ENCODE measurements around a stretch of chr17.

DNA sequence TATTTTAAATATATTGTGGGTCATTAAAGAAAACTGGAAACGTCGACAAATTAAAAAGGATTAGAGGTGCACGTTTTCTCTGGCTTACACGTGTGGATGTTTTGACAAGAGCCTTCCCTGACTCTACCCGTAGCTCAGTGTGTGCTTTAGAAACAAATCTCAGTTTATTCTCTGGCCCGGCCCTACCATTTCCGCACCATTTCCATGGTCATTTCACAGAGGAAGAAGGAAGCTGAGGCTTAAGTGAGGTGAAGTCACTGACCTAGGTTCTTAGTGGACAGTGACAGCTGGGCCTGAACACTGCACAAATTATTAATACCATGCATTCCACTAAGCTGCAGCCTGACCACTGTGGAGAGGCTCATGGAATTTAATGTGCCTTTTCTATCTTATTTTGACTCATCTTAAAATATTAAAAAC, 990 bp downstream of the CEP112 start:
- PRO-cap: no peak
- RAMPAGE, long total RNA: no peak

GRCh38 chr17:66509469-66510556, 207.4 kb downstream of the PRKCA start:
- PRO-cap: no peak
- RAMPAGE, long total RNA: no peak

DNA sequence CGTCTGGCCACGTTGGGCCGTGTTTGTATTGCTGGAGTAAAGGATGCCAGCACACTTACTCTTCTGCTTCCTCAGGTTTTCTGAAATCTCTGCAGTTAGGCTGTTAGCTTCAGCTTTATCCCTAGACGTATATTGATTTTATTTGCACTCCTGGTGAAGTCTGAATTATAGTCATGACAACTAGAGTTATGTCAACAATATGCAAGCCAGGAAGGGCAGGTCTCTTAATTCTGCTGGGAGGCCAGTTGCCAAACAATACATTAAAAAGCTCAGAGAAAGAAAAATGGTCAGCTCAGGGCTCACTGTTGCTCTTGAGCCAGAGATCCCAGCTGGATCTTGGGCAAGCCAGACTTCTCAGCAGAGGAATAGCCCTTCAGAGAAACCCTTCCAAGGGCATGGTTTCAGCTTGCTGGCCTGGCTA, 110.2 kb upstream of the CACNG5 start:
- PRO-cap: no peak
- RAMPAGE, long total RNA: no peak

GRCh38 chr17:67043287-67043800, 1.0 kb upstream of the CACNG1 start:
- PRO-cap: no peak
- RAMPAGE, long total RNA: no peak

GRCh38 chr17:67056505-67056852, 12.1 kb downstream of the CACNG1 start:
- PRO-cap: no peak
- RAMPAGE, long total RNA: no peak

GRCh38 chr17:67078086-67078529, 33.8 kb downstream of the CACNG1 start:
- PRO-cap: no peak
- RAMPAGE, long total RNA: no peak

GRCh38 chr17:67244126-67245036, 615 bp downstream of the HELZ start:
- PRO-cap: no peak
- RAMPAGE, long total RNA: no peak

GRCh38 chr17:67346950-67347478, 19.4 kb downstream of the PSMD12 start:
- PRO-cap: no peak
- RAMPAGE, long total RNA: no peak

GRCh38 chr17:67378476-67379417, 1.7 kb downstream of the PITPNC1 start:
- PRO-cap: bidirectional peak, plus-strand start at chr17:67378602, minus-strand start at chr17:67378447; bidirectional peak, plus-strand start at chr17:67379022, minus-strand start at chr17:67378786
- RAMPAGE, long total RNA: no peak

DNA sequence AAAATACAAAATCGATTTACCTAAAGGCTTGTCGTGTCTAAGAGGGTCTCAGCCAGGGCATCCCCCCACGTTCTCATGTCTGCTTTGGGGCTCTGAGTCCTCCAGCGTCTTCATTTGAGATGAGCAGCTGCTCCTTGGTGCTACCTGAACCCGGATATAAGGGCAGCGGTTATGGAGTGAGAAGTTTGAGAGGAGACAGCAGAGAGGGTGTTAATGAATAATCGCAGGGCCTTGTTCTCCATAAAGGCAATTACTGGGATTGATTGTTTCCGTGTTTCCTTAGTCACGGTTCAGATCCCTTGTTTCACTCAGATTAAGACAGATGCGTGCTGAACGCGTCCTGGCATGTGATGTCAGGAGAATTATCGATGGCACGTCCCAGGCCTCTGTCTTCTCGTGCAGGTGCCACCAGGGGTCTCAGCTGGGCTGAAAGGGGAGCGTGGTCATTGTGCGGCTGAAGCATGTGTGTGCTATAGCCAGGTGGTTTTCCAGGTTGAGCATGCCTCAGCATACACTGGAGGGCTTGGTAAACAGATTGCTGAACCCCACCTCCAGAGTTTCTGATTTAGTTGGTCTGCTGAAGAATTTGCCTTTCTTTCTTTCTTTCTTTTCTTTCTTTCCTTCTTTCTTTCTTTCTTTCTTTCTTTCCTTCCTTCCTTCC, 142.4 kb upstream of the NOL11 start:
- PRO-cap: no peak
- RAMPAGE, long total RNA: no peak

- PRO-cap: no peak
- RAMPAGE, long total RNA: no peak
Measured at GRCh38 chr17:67634028-67634329, 83.8 kb upstream of the NOL11 start.

DNA sequence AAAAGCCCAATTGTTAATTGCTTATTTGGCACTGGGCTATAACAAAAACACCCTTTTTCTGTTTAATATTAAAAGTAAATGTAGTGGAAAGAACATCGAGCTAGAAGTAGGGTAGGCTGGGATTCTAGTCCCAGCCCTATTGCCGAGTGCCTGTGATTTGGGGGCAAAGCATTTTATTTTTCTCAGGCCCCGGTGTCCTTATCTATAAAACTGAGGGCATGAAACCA, 60.4 kb upstream of the NOL11 start:
- PRO-cap: no peak
- RAMPAGE, long total RNA: no peak

- PRO-cap: no peak
- RAMPAGE, long total RNA: no peak
Measured at GRCh38 chr17:67818060-67818789, 7.1 kb upstream of the BPTF start.

GRCh38 chr17:67995532-67995893, 756 bp downstream of the C17orf58 start:
- PRO-cap: no peak
- RAMPAGE, long total RNA: no peak

- PRO-cap: no peak
- RAMPAGE, long total RNA: no peak
Measured at GRCh38 chr17:68123330-68124039, 88.0 kb downstream of the KPNA2 start.

GRCh38 chr17:68291920-68292952, 941 bp downstream of the ARSG start:
- PRO-cap: bidirectional peak, plus-strand start at chr17:68292048, minus-strand start at chr17:68291950; bidirectional peak, plus-strand start at chr17:68292631, minus-strand start at chr17:68292595
- RAMPAGE, long total RNA: no peak

GRCh38 chr17:68462459-68463410, 5.4 kb upstream of the WIPI1 start:
- PRO-cap: unidirectional peak, minus-strand start at chr17:68463028
- RAMPAGE, long total RNA: no peak

DNA sequence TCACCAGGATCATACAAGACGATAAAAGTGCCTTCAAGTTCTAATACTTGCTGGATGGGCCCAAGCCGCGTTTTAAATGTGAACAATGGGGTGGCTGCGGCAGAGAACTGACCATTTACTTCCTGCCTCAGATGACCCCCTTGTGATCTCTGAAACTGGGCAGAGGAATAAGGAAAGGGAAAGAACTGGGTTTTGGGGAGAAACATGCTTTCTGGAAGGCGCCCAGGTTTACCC, 1.7 kb downstream of the FAM20A start:
- PRO-cap: no peak
- RAMPAGE, long total RNA: no peak

GRCh38 chr17:68599806-68600820, 1.1 kb downstream of the FAM20A start:
- PRO-cap: bidirectional peak, plus-strand start at chr17:68600433, minus-strand start at chr17:68600367
- RAMPAGE, long total RNA: no peak

GRCh38 chr17:68602851-68603777, 1.9 kb upstream of the FAM20A start:
- PRO-cap: no peak
- RAMPAGE, long total RNA: no peak